Mononuclear cell (primary cell): ENCODE data around the gene KIF5C.

DNA sequence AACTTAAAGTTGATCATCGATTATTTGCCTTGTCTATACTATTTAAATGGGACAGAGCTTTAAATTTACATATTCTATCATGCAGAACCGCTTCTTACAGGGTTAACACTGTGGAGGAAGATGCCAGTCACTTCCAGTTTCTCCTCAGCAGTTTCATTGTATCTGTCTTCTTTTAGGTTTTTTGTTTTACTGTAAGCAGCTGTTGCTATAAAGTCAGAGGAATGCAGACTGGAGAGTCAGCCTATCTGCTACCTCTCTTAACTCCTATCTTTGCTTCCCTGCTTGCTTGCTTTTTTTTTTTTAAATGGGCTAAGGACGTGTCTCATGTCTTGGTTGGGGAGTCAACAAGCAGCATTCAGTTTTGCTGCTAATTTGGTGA, 8.9 kb downstream of the EPC2 start:
- RRBS, result no CpG with 5 or more reads among the region's 3 CpGs

- RRBS, result 3% methylated on average over 26 of the region's 43 CpGs
Observed at GRCh38 chr2:148874797-148875392, at the start of gene KIF5C. KIF5C (plus strand) TSS chr2:148875227.

DNA sequence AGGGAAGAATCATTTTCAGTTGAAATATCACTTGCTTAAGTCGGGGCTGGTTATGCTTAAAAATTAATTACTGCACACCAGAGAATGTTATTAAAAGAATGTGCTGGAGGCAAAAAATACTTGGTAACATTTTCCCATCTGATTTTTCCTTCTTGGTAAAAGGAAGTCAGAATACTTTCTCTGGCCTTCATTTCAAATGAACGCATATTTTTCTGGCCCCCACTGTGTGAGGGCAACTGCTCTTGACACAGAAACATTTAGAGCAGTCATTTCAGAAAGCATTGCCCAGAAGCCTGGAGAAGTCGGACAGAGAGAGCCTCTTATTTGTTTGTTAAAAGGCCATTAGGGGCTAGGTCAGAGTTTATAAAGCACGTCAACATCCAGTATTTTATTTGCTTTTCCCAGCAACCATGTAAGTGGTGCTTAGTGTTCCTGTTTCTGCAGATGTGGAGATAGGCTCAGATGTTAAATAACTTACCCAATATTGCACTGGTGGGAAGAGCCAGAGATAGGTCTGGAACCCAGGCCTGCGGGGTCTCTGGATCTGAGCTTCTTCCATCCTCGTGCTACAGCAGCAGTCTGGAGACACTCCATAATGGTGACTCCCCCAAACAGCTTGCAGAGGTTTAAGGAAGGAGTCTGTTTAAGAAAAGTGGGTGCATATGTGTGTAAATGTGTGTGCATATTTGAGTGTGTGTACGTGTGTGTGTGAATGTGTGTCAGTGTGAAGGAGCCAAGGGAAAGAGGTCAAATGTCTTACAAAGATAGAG, 32.8 kb upstream of the LYPD6B start:
- RRBS, result no CpG with 5 or more reads among the region's 7 CpGs

DNA sequence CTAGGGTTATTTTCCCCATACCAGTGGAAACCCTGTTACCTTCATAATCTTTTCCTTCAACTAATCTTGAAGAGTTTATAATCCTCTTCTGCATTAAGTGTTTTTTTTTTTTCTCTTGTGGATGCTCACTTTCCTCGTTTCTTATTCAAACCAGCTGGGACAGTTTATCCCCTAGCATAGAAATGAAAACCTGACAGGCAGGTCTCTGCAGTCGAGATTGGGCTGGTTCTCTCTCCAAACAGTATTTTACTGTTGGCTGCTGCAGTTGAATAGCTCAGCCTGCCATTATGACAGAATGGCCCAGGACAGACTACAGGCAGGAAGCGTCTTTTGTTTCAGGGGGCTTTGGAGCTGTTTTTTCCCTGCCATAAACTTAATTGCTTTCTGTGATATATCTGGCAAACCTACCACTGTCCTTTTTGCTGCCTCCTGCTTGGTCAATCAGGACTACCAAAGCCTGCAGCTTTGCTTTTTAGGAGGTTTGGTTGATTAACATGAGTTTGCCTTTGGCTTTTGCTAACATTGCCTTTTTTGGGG, 128.5 kb downstream of the LYPD6B start:
- RRBS, result no CpG with 5 or more reads among the region's 3 CpGs

DNA sequence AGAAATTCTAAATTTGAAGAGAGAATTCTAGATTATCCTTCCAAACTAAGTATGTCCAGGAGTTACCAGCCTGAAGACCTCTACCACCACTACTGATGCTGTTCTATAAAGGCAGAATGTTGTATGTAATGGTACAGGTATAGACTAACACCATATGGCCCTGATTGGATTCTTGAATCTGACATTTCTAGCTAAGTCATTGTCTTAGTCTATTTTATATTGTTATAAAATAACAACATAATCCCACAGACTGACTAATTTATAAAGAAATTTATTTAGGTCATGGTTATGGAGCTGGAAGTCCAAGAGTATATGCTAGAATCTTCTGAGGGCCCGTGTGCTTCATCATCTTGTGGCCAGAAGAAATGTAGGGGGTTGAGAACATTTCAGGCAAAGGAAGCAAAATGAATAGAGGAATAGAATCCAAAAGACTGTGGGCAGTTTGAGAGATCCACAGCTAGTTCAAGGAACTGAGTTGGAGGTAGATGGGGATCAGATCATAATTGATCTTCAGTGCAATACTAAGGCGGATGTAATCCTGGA, 4.0 kb upstream of the MMADHC start:
- RRBS, result no CpG with 5 or more reads among the region's 2 CpGs

DNA sequence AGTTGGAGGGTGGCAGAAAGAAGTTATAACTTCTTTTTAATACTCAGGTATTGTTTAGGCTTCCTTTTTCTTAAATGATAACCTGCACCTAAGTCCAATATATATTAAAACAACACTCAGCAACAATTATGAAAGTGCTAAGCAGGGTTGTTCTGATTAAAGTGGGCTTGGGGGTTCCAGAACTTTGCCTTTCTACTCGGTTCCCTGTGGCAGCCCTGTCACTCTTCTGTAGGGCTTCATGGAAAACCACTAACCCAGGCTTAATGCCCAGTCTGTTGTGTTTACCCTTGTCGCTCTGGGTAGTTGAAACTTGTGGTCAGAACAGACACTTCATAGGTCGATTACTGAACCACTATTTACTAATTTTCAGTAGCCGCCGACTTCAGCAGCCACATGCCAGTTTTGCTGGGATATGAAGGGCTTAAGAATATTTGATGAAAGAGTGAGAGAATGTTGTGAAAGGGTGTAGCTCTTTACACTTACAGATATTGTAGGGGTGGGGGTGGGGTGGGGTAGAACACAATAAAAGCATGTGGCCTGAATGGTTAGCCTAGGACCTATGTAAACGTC, 362.3 kb downstream of the RND3 start:
- RRBS, result no CpG with 5 or more reads among the region's 6 CpGs

GRCh38 chr2:150485621-150485840, 1.9 kb downstream of the RND3 start:
- RRBS, result 9% methylated on average over 6 of the region's 13 CpGs

DNA sequence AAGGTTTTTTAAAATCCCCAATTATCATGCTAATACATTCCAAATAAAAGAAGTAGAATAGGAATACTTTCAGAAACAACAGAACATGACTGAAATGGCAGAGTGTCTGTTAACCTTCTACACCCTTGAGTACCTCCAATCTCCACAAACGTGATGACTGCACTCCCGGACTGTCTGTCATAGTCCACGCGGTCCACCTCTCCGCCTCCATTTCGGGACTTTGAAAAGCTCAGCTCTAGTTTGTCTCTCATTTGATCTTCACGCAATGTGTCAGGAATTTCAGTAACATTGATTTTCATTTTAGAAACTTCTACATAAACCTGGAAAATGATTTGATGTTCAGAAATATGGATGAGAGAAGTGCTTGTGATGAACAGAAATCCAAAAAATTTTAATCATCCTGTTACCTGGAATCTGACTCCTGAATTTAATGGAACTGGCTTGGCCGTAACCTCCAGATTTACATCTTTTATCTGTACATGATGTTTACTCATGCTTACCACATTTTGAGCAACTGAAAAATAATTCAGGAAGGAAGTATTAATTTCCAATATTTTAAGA, 13.8 kb upstream of the RBM43 start:
- RRBS, result no CpG with 5 or more reads among the region's 8 CpGs

GRCh38 chr2:151288027-151288519, 1.4 kb downstream of the NMI start:
- RRBS, result 50% methylated on average over 3 of the region's 4 CpGs

GRCh38 chr2:151475796-151476334, 66.2 kb downstream of the RIF1 start:
- RRBS, result no CpG with 5 or more reads among the region's 2 CpGs

GRCh38 chr2:151860325-151860703, 32.1 kb upstream of the ARL5A start:
- RRBS, result 100% methylated on average over 1 of the region's 4 CpGs

DNA sequence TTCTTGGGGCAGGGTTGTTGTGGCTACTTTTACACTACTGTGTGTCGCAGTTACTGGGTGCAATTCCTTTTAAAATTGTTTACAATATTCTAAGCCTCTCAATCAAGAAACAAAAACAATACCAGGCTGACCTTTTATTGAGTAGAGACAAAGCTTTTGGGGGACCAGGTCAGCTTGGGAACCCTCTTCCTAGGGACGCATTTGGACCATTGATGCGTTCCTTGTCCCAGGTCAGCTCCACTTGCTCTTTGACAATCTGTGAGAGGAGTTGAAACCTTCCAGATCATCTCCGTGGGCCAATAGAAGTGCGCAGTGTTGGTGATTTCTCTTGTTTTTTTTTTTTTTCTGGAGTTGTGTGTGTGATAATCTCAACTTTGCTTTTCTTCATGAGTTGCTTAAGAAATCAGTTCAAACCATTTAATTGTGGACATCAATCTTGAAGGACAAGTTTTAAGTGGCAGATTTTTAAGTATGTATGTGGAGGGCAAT, 2.8 kb downstream of the FMNL2 start:
- RRBS, result no CpG with 5 or more reads among the region's 5 CpGs

GRCh38 chr2:152367967-152368622, 33.1 kb downstream of the FMNL2 start:
- RRBS, result no CpG with 5 or more reads among the region's 5 CpGs

- RRBS, result no CpG with 5 or more reads among the region's 9 CpGs
Observed at GRCh38 chr2:152390129-152390532, 55.2 kb downstream of the FMNL2 start.

DNA sequence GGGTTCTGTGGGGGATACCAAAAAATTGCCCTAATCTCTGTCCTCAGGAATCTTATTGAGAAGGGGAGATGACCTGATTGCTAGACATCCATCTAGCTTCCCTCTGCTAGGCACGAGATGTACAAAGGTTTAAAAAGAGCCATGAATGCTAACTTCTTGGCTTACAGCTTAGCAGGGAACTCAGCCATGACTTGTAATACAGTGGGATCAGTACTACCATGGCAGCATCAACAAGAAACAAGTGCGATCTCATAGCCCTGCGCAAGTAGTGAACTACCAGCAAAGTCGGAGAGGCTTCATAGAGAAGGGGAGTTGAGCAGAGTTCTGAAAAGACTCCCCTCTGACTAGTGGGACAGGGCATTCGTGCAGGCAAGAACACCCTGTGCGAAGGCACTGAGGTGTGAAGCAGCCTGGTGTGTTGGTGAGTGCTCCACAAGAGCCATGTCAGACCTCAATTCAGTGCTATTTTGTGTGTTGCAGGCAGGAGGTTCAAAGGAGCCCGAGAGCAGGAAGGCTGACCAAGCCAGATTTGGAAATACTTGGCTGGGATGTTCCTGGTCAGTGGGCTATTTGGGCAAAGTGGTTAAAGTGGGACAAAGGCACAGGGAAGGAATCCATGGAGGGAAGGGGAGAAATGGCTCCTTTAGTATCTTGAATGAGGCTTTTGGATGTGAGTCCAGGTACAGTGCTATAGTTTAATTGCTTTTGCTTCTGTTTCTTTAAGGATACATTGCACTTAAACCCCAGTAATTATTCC, 130.1 kb downstream of the FMNL2 start:
- RRBS, result no CpG with 5 or more reads among the region's 7 CpGs

- RRBS, result no CpG with 5 or more reads among the region's 10 CpGs
Observed at GRCh38 chr2:152505405-152506079, 170.6 kb downstream of the FMNL2 start.

GRCh38 chr2:152580834-152581389, 136.3 kb downstream of the PRPF40A start:
- RRBS, result no CpG with 5 or more reads among the region's 5 CpGs

DNA sequence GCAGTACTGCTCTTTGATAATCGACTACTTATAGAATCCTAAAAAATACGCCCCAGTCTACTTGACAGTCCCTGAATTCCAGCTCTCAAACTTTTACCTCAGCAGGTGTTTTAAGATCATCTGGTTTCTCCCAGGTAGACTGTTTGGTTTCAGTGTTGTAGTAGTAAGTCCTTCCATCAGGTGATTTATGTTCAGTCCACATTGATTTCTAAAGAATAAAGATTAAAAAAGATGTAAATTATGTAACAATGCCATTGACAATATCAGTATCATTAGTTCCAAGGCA, 36.2 kb downstream of the PRPF40A start:
- RRBS, result no CpG with 5 or more reads among the region's 2 CpGs

GRCh38 chr2:152715620-152716304, 1.5 kb downstream of the PRPF40A start:
- RRBS, result no CpG with 5 or more reads among the region's 7 CpGs